Kidney epithelial cell (primary cell): ENCODE data around the genes SOX6, RPS13 and PIK3C2A.

DNA sequence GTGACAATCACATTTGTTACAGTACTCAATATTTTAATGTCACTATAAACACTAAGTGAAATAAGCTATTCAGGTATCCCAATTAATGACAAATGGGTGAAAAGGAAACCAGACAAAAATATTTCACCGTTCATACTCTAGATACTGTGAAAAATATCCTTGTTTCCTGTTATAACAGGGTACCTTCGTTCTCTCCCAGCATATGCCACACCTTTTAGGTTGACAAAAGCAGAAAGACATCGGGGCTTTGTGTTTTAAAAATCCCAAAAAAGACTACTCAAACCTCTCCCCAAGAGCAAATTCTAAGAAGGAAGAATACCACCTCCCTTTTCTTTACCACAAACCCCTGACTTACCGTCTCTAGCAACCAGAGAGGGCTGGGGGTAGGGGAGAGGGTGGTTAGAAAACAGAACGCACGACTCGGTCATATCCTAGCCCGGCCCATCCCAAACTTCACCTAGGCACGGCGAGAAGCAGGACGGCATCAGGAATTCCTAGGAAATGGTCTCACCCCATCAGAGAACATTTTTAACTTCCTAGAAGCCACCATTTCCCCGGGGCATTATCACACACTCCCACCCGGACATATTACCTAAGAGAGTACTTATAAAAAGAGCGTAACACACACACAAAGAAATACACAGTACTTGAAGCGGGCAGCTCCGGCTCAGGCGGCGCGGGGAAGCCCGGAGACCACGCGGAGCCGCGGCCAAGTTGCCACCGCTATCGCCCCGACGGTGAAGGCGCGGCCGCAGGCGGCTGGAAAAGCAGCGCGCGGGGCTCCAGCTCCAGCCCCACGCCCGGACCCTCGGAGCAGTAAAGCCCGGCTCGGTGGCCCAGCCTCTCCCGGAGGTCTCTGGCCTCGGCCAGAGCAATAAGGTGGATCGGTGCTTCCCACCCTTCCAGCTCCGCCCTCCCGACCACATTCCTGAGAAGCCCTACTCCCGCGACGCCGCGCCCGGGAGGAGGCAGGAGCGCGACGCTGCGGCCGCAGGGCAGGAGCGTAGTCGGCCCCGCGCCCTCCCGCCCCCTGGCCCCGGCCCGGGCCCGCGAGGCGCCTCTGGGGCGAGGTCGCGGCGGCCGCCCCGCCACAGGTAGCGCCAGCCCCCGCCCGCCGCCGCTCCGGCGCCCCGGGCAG lies 1.0 kb downstream of the RRAS2 start:
- RAMPAGE, long total RNA: start-site peak on the minus strand centred at position 657 of the sequence, 440 bp wide, 15 and 11 reads in 2 replicates
- RRBS: 1% methylated on average over 21 of the region's 80 CpGs

DNA sequence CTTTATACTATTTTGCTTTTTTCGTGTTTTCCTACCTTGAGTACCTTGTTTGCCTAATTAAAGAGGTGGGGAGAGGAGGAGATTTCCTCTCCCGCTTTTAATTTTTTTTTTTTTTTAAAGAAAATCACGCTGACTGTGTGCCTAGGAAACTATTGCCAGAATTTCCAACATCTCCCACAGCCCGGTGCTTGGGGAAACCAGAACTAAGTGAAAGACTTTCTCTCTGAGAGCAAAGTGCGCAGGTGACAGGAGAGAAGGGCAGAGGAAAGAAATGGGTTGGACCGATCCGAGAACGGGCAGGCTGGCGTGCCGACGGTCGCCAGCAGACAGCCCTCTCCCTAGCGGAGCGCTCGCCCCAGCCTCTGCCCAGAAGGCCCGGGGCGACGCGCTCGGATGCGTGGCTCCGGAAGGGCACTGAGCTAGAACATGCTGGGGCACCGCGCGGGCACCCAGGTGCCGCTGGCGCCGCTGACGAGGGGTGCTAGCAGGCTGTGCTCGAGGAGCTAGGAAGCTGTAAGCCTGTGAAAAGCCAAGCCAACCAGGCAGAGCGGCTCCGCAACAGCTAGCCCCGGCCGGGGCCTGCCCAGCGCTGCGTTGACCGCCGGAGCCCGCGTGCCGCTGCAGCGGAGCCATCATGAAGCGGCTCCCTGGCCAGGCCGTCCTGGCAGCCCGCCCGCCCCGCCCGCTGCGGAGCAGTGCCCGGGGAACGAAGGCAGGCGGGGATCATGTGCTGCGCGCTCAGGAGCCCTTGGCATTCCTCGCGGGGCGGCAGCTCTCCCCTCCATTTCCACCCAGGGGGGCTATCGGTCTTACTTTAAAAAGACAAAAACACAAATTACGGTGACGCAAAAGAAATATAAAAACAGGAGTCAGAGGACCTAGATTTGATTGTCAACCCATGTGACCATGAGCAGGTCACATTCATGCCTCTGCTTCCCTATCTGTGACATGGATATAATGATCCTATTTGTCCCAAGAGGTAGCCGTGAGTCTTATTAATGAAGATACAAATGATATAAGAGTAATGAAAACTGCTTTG lies 22.1 kb upstream of the RRAS2 start:
- RAMPAGE, long total RNA: no peak
- RRBS: 2% methylated on average over 5 of the region's 61 CpGs

GRCh38 chr11:14584423-14585259 lies 59.0 kb upstream of the PDE3B start:
- RAMPAGE, long total RNA: no peak
- RRBS: no CpG with 5 or more reads among the region's 4 CpGs

DNA sequence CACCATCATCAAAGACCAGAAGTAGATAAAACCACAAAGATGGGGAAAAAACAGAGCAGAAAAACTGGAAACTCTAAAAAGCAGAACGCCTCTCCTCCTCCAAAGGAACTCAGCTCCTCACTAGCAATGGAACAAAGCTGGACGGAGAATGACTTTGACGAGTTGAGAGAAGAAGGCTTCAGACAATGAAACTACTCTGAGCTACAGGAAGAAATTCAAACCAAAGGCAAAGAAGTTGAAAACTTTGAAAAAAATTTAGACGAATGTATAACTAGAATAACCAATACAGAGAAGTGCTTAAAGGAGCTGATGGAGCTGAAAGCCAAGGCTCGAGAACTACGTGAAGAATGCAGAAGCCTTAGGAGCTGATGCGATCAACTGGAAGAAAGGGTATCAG lies 18.7 kb downstream of the PDE3B start:
- RAMPAGE, long total RNA: no peak
- RRBS: no CpG with 5 or more reads among the region's 7 CpGs

DNA sequence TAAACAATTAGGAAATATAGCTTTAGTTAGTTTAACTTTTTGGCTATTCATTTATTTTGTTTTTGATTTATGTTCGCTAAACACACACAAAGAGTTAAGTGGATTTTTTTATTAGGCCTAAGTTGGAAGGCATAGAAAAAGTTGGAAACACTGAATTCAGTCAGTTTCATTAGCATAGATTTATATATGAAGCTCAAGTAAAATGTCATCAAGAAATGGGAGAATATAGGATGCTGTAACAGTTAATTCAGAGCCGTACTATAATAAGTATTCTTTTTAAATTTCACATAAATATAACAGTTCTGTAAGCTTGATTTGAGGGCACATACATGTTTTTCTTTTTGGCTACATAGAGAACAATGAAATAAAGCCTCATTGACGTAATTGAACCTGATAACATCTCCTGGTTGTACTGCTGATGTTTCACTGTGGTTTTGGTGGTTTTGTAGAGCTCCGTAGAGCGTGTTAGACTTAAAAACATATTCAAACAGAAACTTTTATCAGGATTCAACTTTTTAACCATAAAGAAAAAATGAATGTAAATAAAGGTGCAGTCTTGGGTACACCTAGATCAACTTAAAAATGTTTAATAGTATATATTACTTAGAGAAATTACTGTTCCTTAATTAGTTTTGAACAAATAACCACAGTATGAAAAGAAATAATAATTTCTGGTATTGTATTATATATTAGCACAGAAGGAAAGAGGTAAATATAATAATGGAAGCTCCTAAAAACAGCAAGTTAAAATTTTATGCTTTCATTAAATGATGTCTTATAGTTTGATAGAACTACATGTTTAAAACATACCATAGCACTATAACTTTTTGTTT lies 121.6 kb downstream of the PDE3B start:
- RAMPAGE, long total RNA: no peak
- RRBS: no CpG with 5 or more reads among the region's 5 CpGs

DNA sequence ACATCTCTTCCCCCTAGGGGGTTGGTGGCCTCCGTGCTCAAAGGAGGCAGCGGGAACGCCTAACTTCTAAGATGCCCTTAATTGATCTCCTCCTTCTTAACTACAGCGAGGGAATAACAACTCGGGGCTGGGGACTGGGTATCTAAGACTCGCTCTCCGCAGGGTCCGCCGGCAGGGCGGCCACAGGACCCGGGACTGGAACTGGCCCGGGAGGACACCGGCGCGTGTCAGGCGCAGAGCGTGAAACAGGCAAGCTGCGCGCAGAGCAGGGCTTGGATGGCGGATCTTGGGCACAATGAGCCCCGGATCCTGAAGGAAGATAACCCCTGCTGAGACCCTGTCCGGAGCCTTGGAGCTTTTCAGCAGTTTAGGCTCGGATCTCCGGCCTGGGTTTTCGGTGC lies 2.0 kb upstream of the CALCA start:
- RAMPAGE, long total RNA: no peak
- RRBS: 6% methylated on average over 9 of the region's 25 CpGs

DNA sequence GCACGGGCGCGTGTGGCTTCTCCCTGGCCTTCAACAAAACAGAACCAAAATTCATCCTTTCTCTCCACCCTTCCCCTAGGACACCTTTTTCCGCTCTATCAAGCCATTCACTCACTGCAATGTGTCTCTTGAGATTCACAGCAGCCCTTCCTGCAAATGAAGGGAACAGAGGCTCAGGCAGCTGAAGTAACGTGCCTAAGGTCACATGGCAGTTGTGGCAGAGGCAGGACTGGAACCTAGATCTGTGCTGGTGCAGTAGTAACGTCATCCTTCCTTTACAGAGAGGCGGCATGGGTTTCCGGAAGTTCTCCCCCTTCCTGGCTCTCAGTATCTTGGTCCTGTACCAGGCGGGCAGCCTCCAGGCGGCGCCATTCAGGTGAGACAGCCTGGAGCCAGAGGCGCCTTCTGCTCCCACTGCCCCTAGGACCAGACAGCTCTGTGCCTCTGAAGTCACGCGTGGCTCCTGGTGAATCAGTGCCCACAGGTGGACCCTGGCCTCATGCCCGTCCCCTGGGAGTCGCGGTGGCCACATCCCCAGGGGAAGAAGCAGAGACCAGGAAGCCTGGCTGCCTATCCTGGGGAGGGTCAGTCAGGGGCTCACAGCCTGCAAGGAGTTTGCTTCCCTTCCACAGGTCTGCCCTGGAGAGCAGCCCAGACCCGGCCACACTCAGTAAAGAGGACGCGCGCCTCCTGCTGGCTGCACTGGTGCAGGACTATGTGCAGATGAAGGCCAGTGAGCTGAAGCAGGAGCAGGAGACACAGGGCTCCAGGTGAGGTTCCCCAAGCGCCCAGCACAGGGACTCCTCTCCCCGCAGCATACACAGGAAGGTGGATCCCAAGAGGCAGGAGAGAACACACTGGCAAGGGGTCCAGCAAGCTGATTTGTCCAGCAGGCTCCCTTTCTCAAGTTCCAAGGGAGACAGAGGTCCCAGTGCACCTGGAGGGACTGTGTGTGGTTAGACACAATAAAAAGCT lies 1.3 kb downstream of the CALCB start:
- RAMPAGE, long total RNA: no peak
- RRBS: no CpG with 5 or more reads among the region's 23 CpGs

DNA sequence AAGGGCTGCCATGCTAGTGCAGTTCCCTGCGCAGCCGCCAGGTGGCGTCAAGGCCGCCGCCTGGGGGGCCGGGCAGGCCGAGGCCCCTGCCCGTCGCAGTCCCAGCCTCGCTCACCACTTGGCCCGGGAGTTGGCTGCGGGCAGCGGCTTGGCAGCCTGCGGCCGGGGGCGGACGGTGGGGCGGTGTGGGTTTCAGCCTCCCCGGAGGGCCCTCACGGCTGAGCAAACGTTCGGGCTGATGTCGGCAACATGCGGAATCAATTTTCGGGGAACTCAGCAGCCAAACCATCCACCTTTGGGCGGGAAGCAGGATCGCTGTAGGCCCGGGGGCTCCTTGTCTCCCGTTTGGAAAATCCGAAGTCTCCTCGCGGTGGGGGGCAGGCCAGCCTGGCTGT lies 415.0 kb downstream of the SOX6 start:
- RAMPAGE, long total RNA: no peak
- RRBS: 11% methylated on average over 18 of the region's 32 CpGs

- RAMPAGE, long total RNA: no peak
- RRBS: no CpG with 5 or more reads among the region's 13 CpGs
These were observed 387.2 kb downstream of the SOX6 start for GRCh38 chr11:15968762-15969852.

DNA sequence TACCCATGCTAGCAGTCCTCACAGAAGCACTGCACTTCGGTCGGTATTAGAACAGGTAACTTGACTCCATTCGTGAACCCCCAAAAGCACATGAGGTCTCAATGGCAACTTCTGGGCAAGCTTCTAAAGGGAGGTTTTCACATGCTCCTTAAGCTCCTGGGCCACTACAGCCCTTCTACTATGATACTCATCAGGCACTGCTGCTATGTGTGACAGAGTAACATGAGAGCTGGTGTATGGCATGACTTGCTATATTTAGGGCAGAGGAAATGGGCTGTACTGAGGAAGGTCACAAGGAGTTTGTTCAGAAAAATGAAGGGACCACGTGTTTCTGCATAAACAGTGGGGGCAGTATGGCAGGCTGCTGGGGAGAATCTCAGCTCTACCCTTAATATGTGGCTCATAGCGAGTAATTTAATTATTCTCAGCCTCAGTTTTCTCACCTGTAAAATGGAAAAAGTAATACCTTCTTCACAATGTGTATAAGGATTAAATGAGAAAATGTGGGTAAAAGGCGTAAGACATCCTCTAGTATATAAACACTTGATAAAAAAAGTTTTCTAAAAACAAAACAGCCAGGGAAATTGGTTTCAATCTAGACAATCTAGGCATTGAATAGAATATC lies 343.9 kb downstream of the SOX6 start:
- RAMPAGE, long total RNA: no peak
- RRBS: no CpG with 5 or more reads among the region's 6 CpGs

GRCh38 chr11:16114921-16115411 lies 241.4 kb downstream of the SOX6 start:
- RAMPAGE, long total RNA: no peak
- RRBS: no CpG with 5 or more reads among the region's 1 CpG

- RAMPAGE, long total RNA: no peak
- RRBS: no CpG with 5 or more reads among the region's 2 CpGs
These were observed 162.5 kb downstream of the SOX6 start for GRCh38 chr11:16193636-16194554.

- RAMPAGE, long total RNA: no peak
- RRBS: no CpG with 5 or more reads among the region's 2 CpGs
These were observed at the start of gene SOX6 for GRCh38 chr11:16356112-16356595. TSS of gene SOX6 (minus strand) at chr11:16356546.

GRCh38 chr11:16790566-16791310 lies 52.3 kb downstream of the C11orf58 start:
- RAMPAGE, long total RNA: no peak
- RRBS: 94% methylated on average over 6 of the region's 18 CpGs

GRCh38 chr11:16801064-16801448 lies 62.6 kb downstream of the C11orf58 start:
- RAMPAGE, long total RNA: no peak
- RRBS: 91% methylated on average over 1 of the region's 4 CpGs

GRCh38 chr11:16863363-16863945 lies 125.0 kb downstream of the C11orf58 start:
- RAMPAGE, long total RNA: no peak
- RRBS: no CpG with 5 or more reads among the region's 10 CpGs

GRCh38 chr11:16899851-16900123 lies 114.4 kb downstream of the PLEKHA7 start:
- RAMPAGE, long total RNA: no peak

DNA sequence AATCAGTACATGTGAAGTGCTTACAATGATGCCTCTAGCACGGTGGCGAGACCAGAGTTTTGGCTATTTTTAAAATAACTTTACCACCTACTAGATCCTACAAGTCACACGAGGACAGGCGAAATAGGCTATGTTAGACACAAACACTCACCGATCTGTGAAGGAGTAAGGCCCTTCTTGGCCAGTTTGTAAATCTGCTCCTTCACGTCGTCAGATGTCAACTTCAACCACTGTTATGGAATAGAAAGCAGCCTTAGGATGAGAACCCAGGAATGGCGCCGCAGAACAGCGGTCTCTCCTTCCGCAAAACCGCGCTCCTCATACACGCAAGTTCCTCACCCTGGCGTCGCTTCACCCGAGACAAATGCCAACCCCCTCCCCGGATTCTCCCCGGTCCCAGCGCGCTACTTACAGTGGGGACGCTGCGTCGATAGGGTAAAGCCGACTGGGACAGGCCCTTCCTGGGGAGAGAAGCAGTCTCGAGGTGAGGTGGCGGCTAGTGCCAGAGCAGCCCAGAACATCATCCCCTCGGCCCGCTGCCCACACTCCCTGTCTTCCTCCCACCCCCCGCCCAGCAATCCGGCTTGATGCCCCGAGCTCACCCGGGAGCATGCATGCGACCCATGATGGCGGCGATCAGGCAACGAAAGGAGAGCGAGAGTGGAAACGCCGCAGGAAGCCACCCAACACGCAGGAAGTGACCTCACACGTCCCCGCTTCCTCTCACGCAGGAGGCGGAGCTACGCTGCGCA lies at the start of gene RPS13:
RPS13 (minus strand) TSS at position 651 of the 752 bp plus-strand sequence.
- RAMPAGE, long total RNA: start-site peak on the minus strand centred at position 667 of the sequence, 73 bp wide, 9,514 and 6,387 reads in 2 replicates
- RRBS: no CpG with 5 or more reads among the region's 47 CpGs

- RAMPAGE, long total RNA: no peak
- RRBS: no CpG with 5 or more reads among the region's 4 CpGs
These were observed 64.4 kb downstream of the PIK3C2A start for GRCh38 chr11:17143381-17143725.

GRCh38 chr11:17207117-17208267 lies at the start of gene PIK3C2A:
TSS of gene PIK3C2A (minus strand) at chr11:17207986.
- RAMPAGE, long total RNA: start-site peak on the minus strand at chr11:17207924-17207986, 1,172 and 1,743 reads in 2 replicates
- RRBS: 1% methylated on average over 20 of the region's 79 CpGs